ENCODE measurements around the genes API5 and EXT2.

- RRBS = no CpG with 5 or more reads among the region's 5 CpGs
Observed at GRCh38 chr11:36385375-36385851, 89.3 kb downstream of the PRR5L start.

GRCh38 chr11:40232681-40233112 lies 1226.8 kb downstream of the LRRC4C start:
- RRBS = no CpG with 5 or more reads among the region's 3 CpGs

GRCh38 chr11:40716246-40717045 lies 743.0 kb downstream of the LRRC4C start:
- RRBS = no CpG with 5 or more reads among the region's 2 CpGs

GRCh38 chr11:43034844-43035555 lies 276.8 kb upstream of the API5 start:
- RRBS = no CpG with 5 or more reads among the region's 5 CpGs

- RRBS = under 1% methylated on average over 11 of the region's 51 CpGs
Observed at GRCh38 chr11:43311489-43312278, at the start of gene API5. Gene API5 (plus strand): TSS chr11:43311996.

- RRBS = 3% methylated on average over 11 of the region's 92 CpGs
Observed at GRCh38 chr11:43547296-43548276, 133.0 kb upstream of the HSD17B12 start.

DNA sequence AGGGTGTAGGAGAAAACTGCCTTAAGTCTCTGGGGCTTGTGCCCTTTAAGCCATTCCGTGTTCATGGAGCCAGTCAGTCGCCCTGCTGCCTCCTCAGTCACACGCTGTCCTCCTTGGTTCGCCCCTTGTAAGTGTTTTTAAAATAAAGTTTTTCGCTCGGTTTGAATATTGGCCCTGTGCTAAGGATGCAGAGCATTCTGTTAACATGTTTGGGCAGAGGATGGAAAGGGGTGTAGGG lies 612 bp downstream of the HSD17B12 start:
- RRBS = no CpG with 5 or more reads among the region's 6 CpGs

GRCh38 chr11:43681996-43682533 lies 1.5 kb downstream of the HSD17B12 start:
- RRBS = no CpG with 5 or more reads among the region's 13 CpGs

- RRBS = no CpG with 5 or more reads among the region's 5 CpGs
Observed at GRCh38 chr11:43724234-43724934, 43.8 kb downstream of the HSD17B12 start.

- RRBS = no CpG with 5 or more reads among the region's 14 CpGs
Observed at GRCh38 chr11:43922988-43924195, 19.0 kb upstream of the C11orf96 start.

DNA sequence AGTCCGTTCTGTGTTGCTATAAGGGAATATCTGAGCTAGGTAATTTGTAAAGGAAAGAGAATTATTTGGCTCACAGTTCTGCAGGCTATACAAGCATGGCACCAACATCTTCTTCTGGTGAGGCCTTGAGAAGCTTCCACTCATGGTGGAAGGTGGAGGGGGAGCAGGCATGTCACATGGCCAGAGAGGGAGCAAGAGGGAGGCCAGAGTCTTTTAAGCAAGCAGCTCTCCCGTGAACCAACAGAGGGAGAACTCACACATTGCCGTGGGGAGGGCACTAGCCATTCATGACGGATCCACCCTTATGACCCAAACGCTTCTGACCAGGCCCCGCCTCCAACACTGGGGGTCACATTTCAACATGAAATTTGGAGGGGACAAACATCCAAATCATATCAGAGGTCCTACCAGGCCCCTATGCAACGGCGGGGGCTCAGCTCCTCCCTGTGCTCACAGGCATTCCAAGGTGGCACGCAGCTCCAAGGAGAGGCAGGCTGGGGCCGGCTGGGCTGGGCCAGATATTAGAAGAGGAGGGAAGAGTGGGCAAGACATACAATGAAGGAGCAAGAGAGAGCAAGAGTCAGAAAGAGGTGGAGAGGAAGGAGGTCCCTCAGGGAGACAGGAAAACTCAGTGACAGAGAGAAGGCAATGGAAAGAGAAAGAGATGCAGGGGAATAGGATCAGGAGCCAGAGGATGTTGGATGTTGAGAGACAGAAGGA lies 4.7 kb downstream of the C11orf96 start:
- RRBS = no CpG with 5 or more reads among the region's 10 CpGs

GRCh38 chr11:44032097-44032718 lies 15.6 kb upstream of the ACCSL start:
- RRBS = no CpG with 5 or more reads among the region's 11 CpGs

- RRBS = no CpG with 5 or more reads among the region's 6 CpGs
Observed at GRCh38 chr11:44067327-44067791, 1.3 kb downstream of the ACCS start.

DNA sequence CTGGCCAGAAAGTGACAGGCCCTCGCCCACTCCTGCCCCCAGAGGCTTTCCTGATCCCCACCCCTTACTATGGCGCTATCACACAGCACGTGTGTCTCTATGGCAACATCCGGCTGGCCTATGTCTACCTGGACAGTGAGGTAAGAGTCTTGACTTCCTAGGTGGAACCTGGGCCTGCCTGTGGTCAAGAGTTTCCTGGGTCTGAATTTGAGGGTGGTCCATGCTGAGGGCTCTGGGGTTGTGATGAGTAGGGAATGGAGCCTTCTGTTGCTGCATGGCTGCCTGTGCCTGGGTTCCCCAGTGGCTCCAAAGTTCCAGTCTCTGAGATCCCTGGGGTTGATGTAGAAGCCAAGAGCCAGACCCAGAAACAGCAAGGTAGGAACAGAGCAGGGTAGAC lies 11.2 kb downstream of the ACCS start:
- RRBS = no CpG with 5 or more reads among the region's 4 CpGs

DNA sequence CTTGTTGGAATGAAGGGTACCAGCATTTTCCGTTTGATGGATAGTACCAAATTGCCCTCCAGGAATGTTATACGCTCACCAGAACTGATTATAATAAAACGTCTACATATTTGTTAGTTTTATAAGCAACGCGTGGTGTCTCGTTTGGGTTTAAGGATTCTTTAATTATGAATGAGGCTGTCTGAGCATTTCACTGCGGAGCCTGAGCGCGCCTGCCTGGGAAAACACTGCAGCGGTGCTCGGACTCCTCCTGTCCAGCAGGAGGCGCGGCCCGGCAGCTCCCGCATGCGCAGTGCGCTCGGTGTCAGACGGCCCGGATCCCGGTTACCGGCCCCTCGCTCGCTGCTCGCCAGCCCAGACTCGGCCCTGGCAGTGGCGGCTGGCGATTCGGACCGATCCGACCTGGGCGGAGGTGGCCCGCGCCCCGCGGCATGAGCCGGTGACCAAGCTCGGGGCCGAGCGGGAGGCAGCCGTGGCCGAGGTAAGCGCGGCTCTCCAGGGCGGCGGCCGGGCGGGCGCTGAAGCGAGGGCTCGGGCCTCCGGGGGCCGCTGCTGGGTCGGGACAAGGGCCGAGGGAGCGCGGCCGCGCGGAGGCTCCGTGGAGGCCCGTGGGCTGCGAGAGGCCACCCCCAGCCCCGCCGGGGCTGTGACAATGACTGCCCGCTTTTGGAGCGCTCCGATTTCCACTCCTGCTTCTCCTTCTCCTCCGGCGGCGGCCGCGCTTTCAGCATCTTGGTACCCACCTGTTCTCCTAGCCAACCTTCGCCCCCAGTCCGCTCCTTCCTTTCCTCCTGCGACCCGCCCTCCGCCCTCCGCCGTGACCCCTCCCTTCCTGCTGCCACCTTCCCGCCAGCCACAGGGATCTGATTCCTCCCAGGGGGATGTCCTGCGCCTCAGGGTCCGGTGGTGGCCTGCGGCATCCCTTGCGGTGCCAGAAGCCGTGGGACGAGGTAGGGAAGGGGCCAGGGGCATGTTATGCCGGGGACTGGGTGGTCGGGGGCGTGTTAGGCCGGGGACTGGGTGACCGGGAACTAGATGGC lies at the start of gene EXT2:
Gene EXT2, plus strand, starts transcription at position 307 of the 1,040 bp plus-strand sequence.
- RRBS = 1% methylated on average over 32 of the region's 92 CpGs

DNA sequence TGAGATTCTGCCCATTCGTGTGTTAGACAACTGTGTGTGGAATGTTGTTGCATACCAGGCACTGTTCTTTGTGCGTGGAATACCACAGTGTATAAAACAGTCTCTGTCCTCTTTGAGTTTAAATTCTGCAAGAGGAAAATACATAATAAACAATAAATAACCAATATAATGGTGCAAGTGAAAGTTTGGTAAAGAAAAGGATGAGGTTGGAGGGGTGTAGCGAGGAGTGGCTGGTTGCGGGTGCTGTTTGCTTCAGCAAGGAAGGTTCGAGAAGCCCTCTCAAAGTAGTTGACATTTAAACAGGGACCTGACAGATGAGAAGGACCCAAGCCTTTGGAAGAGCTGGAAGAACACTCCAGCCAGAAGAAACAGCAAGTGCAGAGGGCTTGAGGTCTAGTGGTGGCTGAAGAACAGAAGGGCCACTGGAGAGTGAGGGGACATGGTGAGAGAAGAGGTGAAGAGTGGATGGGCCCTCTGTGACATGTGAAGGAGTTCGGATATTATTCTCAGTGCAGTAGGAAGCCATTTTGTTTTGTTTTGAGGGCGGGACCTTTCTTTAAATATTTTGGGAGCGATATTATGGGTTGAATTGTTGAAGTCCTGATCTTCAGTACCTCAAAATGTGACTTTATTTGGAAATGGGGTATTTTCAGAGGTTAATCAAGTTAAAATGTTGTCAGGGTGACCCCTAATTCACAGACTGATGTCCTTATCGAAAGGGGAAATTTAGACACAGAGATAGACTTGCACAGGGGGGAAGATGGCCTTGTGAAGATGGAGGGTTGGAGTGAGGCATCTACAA lies 79.9 kb downstream of the ALX4 start:
- RRBS = no CpG with 5 or more reads among the region's 9 CpGs

DNA sequence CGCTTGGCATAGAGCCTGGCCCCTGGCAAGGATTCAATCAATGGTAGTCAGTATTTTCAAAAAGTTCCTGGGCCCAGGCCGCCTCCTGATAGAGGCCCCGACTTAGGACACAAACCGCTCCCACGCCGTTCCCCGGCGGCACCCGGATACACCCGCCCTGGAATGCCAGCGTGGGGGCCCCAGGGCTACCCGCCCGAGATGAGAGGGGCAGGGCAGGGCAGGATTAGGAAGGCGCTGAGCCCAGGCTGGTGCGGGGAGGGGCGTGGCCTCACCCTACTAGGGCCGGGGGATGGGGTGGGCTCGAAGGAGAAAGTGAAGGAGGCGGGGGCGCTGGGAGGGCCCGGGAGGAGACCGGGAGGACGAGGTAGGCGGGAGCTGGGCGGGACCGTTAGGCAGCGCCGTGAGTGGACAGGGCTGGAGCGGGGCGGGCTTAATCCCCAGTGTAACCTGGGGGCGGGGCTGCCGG lies 475 bp upstream of the CD82 start:
- RRBS = 4% methylated on average over 6 of the region's 32 CpGs

DNA sequence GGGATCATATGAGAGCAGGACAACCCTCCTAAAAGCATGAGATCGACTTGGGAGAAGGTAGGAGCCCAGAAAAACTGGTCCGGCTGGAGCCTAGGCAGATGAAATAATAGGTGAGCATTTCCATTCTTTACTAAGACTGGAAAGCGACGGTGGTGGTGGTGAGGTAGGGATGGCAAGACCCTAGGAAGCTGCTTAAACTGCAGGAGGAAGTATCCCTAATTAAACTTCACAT lies 35.6 kb upstream of the TSPAN18 start:
- RRBS = no CpG with 5 or more reads among the region's 4 CpGs

- RRBS = no CpG with 5 or more reads among the region's 11 CpGs
Observed at GRCh38 chr11:44731957-44732552, 5.3 kb downstream of the TSPAN18 start.

- RRBS = no CpG with 5 or more reads among the region's 11 CpGs
Observed at GRCh38 chr11:44833600-44834652, 107.2 kb downstream of the TSPAN18 start.

Measured in renal cortical epithelial cell (primary cell).